Hair follicular keratinocyte (primary cell): ENCODE measurements around a stretch of chr1.

- RAMPAGE, long total RNA: no peak
Observed at GRCh38 chr1:37537179-37538112, 16.6 kb downstream of the SNIP1 start.

GRCh38 chr1:37552394-37552878 lies 1.7 kb downstream of the SNIP1 start:
- RAMPAGE, long total RNA: no peak

GRCh38 chr1:37889520-37889822 lies 30.1 kb upstream of the MTF1 start:
- RAMPAGE, long total RNA: no peak

- RAMPAGE, long total RNA: no peak
Observed at GRCh38 chr1:37925989-37926847, 20.6 kb downstream of the INPP5B start.

- RAMPAGE, long total RNA: no peak
Observed at GRCh38 chr1:38000253-38000817, 5.0 kb downstream of the FHL3 start.

- RAMPAGE, long total RNA: no peak
Observed at GRCh38 chr1:38003975-38004393, 1.3 kb downstream of the FHL3 start.

GRCh38 chr1:38117557-38117798 lies 70.9 kb upstream of the POU3F1 start:
- RAMPAGE, long total RNA: no peak

- RAMPAGE, long total RNA: no peak
Observed at GRCh38 chr1:38246928-38247284, 200.3 kb upstream of the POU3F1 start.

- RAMPAGE, long total RNA: no peak
Observed at GRCh38 chr1:38940259-38940715, 1.3 kb downstream of the RHBDL2 start.

- RAMPAGE, long total RNA: no peak
Observed at GRCh38 chr1:38993729-38994043, 2.6 kb downstream of the AKIRIN1 start.

DNA sequence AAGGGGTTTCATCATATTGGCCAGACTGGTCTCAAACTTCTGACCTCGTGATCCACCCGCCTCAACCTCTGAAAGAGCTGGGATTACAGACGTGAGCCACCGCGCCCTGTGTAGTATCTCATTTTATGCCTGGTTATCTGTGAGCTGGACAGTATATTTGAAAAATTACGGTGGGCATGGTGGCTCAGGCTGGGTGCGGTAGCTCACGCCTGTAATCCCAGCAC lies 16.8 kb upstream of the NDUFS5 start:
- RAMPAGE, long total RNA: no peak

GRCh38 chr1:39050614-39051124 lies 24.5 kb downstream of the NDUFS5 start:
- RAMPAGE, long total RNA: no peak

GRCh38 chr1:39104332-39104614 lies 78.1 kb downstream of the NDUFS5 start:
- RAMPAGE, long total RNA: no peak

DNA sequence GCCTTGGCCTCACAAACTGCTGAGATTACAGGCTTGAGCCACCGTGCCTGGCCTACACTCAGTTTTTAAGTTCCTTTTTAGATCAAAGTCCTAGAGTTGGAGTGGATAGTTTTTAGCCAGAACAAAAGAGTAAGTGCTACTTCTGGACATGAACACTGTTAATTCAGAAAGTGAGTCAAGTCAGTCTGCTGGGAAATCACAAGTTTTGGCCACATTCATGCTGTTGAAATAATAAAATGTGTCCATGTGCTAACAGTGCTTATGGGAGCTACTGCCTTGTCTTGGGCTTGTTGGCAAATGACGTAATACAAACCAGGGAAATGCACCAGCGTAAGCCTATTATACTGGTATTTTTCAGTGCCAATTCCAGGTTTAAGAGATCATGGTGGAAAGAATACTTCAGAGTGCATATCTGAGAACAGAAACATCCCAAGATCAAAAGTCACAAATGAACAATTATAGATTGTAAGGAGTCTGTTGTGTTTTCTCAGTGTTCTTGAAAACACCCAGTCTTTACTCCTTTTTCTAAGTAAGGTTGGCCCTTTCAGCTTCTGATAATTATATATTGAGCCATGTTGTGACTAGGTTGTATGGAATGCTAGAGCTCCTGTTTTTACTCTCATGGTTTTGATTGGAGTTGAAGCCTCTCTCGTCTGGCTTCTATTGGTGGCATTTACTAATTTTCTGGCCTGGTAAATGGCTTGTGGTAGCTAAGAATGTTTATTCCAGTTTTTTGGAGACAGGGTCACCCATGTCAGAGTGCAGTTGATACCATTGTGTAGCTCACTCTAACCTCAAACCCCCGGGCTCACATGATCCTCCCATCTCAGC lies 84.5 kb downstream of the NDUFS5 start:
- RAMPAGE, long total RNA: no peak

DNA sequence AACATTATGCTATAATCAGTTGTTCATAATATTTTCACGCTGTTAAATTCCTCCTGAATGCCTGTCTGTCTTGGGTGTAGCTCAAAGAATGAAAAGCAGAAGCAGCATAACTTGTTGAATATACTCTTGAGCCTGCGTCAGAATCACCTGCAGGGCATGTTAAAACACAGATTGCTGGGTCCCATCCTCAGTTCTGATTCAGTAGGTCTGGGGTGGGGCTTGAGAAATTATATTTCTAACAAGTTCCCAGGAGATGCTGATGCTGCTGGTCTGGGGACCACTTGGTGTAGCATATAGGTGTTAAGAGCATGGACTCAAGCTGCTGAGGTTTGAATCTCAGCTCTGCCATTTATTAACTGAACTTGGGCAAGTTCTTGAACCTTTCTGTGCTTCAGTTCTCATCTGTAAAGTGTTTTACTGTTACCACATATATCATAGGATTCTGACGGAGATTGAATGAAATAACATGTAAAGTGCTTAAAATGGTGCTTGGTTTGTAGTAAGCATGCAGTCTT lies 63.3 kb upstream of the MACF1 start:
- RAMPAGE, long total RNA: no peak

DNA sequence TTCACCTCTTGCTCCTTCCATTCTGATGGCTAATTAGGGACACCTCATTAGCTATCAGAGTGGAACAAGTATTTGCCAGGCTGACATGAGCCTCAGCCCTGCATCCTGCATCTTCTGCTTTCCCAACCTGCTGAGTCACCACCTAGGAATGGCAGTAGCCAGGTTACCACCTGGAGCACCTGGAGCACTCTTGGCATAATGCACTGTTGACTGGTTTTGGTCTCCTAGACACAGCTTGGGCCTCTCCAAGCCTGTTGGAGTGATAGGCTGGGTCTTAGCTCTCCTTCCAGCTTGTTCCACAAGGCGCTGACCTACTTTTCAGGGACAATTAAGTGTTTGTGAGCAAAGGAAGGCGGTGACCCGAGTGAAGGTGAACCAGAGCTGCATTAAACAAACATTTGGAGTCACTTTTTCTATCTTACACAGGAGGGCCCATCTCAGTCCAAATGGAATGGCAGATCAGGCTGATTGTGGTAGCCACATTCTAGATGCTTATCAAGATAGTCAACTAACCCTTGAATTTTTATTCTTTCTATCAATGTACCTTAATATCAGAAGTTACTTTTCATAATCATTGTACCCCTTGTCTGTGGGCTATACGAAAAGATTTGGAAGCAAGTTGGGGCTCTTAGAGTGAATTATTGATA lies 61.7 kb upstream of the MACF1 start:
- RAMPAGE, long total RNA: no peak

GRCh38 chr1:39178334-39179536 lies 25.8 kb upstream of the MACF1 start:
- RAMPAGE, long total RNA: no peak

GRCh38 chr1:39215010-39215598 lies 10.6 kb downstream of the MACF1 start:
- RAMPAGE, long total RNA: no peak

DNA sequence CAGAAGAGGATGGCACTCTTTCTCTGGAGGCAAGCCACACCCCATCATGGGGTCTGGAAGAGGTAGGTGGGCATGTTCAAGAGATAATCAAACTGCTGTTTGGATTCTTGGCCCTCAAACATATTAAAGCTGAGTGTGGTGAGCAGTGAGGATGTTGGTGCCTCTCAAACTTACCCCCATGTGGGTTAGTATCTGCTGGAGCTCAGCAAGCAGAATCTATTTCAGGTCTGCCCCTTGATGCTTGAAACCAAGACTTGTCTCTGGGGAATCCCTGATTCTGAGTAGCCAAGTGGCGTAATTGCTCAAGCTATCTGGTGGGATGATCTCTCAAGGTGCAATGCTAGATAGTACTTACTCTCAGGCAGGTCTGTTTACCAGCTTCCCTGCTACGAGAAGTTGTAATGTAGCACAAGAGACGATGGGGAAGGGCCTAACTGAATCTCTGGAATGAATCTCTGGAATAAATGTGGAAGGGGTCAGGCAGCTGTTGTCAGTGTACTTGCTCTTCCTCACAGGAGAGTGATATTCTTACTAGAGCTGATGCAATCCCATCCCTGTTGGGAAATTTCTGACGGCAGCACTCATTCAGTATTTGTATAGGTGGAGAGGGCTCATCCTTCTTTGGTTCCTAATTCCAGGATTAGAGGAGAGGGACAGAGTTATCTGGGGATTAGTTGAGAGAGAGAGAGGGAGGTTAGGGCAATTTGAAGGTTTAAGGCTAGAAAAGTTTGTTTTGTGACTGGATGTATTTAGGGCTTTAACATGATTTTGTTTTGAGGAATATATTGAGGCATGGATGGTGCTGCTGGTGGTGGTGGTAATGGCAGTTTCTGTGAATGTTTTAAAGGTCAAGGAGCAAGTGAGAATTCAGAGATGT lies 65.4 kb downstream of the MACF1 start:
- RAMPAGE, long total RNA: no peak

GRCh38 chr1:39332668-39333447 lies 128.4 kb downstream of the MACF1 start:
- RAMPAGE, long total RNA: no peak